Hair follicle dermal papilla cell (primary cell): ENCODE measurements around the gene FKBP9.

- CAGE, long polyA plus RNA = no peak
Measured at GRCh38 chr7:32070737-32071556, 740 bp upstream of the PDE1C start.

DNA sequence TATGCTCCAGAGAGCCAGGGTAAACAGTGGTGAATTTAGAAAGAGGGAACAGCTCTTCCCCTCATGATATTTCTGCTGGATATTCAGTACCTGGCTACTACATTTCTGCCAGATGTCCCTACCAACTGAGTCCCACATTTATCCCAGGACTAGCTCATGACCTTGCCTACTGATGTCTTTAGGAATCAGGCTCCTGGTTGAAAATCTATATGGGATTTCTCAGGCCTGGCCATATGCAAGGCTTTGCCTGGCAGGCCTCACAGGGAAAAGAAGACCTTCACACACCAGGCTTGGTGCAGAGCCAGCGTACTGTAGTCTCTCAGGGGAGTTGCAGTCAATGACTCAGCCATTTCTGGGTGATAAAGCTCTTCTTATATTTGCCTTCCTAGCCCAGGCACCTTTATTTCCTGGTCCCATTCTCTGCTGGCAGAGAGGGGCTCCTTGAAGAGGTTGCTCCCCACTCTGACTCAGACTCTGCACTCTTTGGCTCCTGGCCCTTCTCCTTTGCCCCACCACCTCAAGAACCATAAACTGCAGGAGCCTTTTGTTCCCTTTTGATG lies 173.8 kb downstream of the AVL9 start:
- CAGE, long polyA plus RNA = no peak

DNA sequence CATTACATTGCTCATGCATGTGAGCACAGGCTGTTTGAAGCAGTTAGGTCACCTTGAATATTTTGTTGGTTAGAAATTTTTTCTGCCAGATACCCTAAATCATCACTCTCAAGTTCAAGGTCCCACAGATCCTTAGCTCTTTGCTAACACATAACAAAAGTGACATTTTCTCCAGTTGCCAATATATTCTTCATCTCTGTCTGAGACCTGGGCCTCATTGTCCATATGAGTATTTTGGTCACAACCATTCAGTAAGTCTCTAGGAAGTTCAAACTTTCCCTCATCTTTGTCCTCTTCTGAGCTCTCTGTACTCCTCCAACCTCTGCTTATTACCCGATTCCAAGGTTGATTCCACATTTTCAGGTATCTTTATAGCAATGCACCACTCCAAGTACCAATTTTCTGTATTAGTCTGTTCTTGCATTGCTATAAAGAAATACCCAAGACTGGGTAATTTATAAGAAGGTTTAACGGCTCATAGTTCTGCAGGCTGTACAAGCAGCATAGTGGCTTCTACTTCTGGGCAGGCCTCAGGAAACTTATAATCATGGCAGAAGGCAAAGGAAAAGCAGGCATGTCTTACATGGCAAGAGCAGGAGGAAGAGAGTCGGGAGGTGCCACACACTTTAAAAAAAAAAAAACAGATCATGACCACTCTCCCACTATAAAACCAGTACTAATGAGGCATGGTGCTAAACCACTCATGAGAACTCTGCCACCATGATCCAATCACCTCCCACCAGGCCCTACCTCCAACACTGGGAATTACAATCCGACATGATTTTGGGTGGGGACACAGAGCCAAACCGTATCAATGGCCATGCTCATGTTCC lies 25.5 kb downstream of the KBTBD2 start:
- CAGE, long polyA plus RNA = no peak

DNA sequence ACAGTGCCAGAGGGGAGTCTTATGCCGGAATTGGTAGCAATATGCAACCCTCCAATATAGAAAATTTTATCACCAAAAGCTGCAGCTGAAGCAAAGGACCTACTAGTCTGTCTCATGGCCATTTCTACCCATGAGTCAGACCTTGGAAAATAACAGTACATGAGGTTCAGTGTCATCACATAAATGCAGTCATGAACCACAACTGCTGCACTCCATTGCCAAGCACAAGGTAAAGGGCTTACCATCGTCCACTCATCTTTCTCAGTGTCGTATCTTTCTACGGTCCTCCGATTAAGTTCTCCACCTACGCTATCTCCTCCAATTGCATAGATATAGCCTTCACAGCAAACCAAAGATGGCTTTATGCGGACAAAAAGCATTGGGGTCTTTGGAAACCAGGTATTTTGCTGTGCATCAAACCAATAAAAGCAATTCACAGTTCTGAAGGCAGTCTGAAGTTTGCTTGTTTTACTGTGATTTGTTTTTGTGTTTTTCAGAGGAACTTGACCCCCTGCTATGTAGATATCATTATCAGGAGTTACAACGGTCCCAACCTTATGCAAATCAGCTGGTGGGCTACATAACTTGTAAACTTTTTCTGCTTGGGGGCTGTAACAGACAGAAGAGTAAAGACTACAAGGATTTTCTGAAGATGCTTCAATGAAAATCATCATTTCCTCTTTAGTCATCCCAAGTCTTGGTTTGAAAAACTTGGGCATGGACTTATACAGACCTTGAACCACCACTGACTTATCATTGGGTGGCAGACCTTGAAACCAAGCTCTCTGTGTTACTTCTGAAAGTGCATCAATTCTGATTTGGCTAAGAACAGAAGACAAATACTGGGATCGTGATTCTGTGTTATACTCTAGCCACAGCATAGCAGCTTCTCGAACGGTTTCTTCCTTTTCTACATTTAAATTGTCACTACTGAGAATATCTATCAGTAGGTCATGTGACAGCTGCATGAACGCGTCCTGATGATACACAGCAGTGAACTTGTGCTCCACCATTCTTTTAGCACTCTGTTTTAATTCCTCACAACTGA lies 21.5 kb downstream of the KBTBD2 start:
- CAGE, long polyA plus RNA = no peak

- CAGE, long polyA plus RNA = no peak
Measured at GRCh38 chr7:32891976-32892461, 459 bp upstream of the KBTBD2 start.

DNA sequence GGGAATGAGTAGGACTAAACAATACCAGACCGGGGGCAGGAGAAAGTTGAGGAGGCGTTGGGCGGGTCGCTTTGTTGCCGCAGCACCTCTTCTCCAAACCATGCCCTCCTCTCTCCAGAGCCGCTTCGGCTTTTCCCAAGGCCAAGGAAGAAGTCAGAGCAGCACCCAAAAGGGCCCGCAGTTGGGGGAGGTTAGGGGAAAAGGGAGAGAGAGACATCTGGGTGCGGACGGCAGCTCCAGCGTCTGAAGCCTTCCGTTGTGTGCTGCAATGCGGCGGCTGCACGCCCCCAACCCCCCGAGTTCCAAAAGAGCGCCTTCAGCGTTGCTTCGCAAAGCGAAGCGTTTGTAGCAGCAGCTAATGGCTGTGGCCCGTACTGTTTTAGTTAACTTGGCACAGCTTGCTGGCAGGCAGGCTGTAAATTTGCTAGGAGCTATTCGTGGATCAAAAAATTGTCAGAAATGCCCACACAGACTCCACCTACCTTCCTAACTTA lies 949 bp upstream of the KBTBD2 start:
- CAGE, long polyA plus RNA = no peak

- CAGE, long polyA plus RNA = no peak
Measured at GRCh38 chr7:32942246-32942800, 14.9 kb upstream of the FKBP9 start.

DNA sequence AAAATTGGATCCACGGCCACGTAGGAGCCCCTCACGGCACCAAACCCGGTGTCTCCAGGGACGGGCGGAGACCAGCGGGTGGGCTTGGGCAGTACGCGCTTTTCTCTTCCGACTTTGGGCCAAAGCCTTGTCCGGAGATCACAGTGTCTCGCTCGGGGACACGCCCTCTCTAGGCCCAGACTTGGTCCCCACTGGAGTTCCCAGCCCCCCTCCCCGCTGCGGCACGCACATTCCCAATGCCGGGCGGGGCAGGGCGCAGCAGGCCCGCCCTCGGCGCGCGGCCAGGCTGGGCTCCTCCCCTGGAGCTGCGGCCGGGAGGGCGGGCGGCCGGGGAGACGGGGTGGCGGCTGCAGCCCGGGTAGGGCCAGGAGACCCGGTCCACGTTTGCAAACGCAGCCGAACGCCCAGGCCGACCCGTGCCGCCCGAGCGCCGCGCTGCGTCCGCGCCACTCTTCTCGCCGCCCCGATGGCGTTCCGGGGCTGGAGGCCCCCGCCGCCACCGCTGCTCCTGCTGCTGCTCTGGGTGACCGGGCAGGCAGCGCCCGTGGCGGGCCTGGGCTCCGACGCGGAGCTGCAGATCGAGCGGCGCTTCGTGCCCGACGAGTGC lies at the start of gene FKBP9:
FKBP9 (plus strand) TSS at position 333 of the 607 bp plus-strand sequence.
- CAGE, long polyA plus RNA = no peak

DNA sequence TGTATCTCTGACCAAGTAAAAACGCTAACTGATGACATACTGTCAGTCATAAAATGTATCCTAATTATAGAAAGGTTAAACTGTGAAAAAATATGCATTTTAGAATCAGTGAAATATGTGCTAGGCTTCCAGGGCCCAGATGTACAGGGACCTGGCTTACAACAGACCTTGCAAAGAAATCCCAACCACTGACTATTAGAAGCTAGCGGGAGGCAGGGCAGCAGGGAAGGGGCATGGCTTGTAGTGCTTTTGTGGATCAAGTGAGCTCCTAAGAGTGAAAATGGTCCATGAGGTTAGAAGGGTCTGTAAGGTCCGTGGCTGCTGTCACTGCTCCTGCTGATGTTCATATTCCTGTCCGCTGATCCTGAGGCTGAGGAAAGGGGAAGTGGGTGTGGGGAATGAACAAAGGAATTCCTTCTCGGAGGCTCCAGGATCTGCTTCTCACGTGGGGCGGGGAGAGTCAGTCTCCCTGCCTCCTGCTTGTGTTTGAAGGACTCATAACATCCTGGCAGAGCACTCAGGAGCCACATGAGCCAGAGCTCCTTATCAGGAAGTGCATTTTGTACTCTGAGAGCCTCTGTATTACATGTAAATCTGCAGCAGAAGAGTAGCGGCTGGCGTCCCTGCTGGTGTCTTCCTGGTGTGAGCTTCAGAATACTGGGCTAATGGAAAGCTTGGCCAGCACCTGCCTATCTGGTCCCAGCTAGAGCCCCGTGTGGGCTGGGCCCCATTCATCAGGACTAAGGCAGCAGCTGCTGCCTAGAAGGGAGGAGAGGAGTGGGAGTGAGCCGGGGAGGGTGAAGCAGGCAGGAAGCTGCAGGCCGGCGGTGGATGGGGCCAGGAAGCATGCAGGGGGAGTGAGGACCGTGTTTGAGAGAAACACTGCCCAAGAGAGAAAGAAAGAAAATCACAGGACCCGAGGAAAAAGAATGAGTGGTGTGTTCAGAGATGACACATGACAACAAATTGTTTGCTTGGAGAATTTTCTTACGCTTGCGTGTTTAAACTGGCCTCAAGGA lies 41.0 kb downstream of the FKBP9 start:
- CAGE, long polyA plus RNA = no peak

DNA sequence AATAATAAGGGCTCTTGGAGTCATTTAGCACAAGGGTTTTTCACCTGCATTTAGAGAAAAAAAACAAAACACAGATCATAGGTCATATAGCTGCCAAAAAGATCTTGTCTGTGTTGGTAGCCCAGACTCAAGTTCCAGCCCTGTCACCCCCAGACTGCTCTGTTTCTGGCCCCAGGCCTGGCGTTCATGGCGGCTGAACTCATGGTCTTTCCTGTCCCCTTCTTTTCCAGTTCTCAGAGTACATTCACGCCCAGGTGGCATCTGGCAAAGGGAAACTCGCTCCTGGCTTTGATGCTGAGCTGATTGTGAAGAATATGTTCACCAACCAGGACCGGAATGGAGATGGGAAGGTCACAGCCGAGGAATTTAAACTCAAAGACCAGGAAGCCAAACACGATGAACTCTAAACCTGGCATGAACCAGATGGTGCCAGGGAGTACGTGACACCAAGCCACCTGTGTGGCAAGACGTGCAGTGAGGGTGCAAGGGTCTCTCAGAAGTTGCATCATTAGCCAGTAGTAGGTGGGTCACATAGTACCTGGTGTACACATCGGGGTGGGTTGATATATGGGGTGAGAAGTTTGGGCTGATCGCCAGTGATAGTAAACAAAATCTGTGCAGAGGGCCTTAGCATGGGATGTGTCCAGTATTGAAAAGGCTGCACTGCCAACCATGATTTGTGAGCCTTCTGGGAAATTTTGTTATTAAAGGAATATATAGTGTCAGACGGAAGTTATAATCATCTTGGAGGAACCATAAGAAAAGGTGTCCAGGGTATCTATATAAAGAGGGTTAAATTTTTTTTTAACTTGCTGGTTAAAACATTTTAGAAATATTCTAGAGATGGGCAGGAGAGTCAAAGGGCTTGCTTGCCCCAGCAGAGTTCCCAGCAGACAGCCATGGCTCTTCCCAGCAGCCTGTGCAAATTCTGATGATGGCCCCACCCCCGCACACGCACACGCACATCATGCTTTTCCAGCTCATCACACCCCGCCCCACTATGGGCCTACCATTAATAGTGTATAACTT lies 48.0 kb downstream of the FKBP9 start:
- CAGE, long polyA plus RNA = no peak

- CAGE, long polyA plus RNA = no peak
Measured at GRCh38 chr7:33044283-33044754, 18.3 kb downstream of the NT5C3A start.

- CAGE, long polyA plus RNA = no peak
Measured at GRCh38 chr7:33761339-33762004, 143.9 kb upstream of the BMPER start.

DNA sequence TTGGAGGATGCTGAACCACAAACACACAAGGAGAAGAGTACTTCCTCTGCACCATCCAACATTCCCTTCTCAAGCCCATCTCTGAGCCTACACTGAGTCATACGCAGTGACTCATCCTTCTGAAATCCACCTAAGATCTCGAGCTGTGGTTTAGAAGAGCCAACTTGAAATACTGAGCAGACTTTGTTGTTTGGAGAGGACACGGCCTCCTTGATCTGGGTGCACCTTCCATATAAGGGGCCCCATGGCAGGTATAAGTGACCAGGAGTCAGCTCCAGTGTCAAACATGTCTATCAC lies 82.0 kb downstream of the BMPER start:
- CAGE, long polyA plus RNA = no peak

GRCh38 chr7:34938988-34939598 lies 98.2 kb downstream of the DPY19L1 start:
- CAGE, long polyA plus RNA = no peak

DNA sequence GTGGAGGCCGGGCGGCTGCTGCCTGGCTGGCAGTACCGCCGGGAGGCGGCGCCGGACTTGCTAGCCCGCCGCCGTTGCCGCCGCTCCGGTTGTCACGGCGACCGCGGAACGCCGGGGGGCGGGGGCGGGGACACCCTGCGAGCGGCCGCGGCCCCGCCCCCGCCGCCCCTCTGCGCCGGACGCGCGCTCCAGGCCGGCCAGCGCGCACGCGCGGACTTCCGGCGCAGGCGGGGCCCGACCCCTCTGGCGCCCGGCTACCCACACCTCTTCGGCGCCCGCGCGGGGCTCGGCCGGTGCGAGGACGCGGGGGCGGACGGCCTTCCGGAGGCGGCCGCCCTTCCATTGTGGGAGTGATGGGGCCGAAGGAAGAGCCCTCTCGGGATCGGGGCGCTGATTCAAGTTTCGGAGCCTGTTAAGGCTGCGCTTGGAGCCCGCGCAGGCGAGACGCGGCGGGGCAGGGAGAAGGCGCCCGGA lies 306 bp upstream of the DPY19L1 start:
- CAGE, long polyA plus RNA = no peak

- CAGE, long polyA plus RNA = no peak
Measured at GRCh38 chr7:35625974-35626599, 68.8 kb downstream of the HERPUD2 start.

GRCh38 chr7:35800775-35800982 lies 178 bp upstream of the SEPTIN7 start:
- CAGE, long polyA plus RNA = no peak

DNA sequence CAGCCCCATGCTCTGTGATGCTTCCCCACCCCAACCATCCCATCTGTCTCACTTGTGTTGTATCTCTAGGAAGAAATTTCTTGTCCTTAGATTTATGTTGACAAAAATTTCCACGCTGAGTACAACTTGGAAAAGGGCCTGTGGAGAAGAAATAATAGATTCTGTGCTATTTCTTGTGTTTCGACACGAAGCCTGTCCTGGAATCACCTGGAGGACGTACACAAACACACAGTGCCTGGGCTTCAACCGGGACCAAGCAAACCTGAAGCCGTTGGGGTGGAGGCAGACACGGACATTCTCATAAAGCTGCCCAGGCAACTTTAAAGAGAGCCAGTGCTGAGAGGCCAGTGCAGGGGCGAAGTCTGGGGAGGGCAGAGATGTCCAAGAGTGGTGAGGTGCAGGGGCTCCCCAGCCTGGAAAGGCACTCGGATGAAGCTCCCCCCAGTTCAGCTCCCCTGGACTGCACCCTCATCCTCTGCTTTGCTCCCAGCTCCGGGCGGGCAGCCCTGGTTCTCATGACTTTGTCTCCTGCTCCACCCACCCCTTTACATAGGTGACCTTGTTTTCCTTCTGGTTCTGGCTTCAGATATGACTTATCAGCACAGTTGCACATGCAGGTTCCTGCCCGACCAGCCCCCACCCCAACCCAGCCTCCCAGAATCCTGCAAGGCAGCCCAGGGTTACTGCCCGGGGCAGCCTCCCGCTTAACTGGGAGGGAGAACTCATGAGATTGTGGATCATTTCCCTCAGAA lies 60.8 kb upstream of the EEPD1 start:
- CAGE, long polyA plus RNA = no peak

DNA sequence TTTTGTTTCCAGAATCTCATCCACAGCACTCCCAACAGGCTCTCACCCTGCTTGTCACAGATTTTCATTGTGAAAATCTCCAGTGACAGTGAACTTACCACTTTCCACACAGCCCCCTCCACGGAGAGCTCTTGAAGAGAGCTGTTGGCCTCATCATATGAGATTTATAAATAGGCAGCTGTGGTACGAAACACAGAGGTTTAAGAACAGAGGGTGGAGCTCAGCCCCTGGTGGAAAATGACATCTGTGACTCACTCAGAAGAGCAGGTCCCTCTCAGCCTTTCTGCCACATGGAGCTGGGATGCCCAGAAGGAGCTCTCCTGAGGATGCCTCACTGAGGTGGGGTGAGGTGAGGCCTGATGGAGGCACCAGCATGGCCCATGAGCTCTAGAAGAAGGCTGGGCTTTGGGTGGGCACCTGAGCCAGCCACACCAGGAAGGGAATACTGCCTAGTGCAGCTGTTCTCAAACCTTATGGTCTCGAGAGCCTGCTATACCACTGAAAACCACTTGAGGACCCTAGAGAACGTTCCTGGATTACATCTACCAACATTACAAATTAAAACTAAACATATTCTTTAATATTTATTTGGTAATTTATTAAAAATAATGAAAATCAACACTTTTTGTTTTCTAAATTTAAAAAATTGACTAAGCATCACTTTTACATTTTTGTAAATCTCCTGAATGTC lies 25.8 kb upstream of the EEPD1 start:
- CAGE, long polyA plus RNA = no peak

- CAGE, long polyA plus RNA = no peak
Measured at GRCh38 chr7:36175794-36176399, 22.8 kb downstream of the EEPD1 start.